ENCODE measurements around a stretch of chr6.

- PRO-cap, result no peak
Measured at GRCh38 chr6:134079976-134080686, 27.7 kb upstream of the SLC2A12 start.

GRCh38 chr6:134162632-134163489, 110.4 kb upstream of the SLC2A12 start:
- PRO-cap, result no peak

DNA sequence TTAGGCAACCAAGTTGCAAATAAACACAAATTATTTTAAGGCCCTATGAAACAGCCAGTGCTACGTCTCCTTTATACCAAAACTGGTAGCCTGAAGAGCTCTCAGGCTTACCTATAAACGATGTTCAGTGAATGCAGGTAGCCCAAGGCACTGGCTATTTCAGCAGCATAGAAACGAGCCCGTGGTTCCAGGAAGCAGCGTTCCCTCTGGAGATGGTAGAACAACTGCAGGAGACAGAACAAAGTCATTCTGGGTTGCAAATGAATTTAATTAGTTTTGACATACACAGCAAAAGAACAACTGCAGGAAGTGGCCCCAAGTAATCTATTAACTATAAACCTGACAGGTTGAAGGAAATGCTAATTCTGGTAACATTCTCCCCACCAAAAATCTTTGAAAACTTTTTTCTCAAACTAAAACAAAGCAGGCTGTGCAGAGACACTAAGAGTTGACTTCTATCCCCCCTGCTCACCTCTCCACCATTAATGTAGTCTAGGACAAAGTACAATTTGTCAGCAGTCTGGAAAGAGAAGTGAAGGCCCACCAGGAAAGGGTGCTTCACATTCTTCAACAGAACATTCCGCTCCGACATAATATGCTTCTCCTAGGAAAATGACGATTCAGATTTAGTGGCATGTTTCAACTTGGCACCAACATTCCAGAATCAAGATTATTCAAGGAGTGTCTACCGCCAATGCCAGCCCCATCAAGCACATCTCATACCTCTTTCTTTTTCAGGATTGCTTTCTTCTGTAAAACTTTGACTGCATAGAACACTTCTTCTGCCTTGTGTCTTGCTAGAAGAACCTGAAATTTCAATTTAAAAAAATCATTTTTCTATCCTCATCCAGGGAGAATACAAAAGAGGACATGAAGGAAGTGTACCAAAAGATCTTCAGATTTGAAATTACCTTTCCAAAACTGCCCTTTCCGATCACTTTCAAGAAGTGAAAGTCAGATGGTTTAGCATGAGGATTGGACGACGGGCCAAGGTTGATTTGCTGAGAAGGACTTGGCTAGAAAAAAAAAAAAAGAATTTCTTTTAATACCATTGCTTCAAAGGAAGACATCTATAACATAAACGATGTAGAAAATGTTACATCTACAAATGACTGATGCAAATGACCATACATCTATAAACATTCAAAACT, 120.5 kb upstream of the SLC2A12 start:
- PRO-cap, result no peak

- PRO-cap, result bidirectional peak, plus-strand start at chr6:134175029, minus-strand start at chr6:134174861
Measured at GRCh38 chr6:134174934-134175402, 122.5 kb upstream of the SLC2A12 start.

DNA sequence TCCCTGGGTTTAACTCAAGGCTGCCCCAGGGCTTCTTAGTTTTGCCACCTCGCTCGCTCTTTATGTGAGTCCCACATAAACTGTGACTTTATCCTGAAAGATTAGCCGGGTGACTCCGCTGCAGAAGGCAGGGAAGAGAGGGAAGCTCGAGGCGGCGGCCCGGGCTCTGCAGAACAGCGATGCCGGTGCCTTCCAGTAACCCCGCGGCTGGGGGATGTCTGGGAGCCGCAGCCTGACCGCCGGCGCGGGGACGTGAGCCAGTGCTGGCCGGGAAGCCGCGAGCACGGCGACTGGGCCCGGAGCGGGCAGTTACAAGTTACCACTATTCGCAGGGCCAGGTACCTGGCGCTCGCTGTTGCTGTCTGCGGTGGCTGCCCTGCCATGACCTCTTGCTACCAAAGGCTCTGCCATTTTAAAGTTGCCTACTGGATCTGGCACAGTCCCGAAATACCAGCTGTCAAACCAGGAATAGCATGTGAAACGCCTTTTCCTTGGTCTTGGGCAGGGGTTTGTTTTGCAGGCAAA, 123.9 kb upstream of the SLC2A12 start:
- PRO-cap, result no peak

GRCh38 chr6:134249932-134250500, 67.9 kb downstream of the SGK1 start:
- PRO-cap, result no peak

DNA sequence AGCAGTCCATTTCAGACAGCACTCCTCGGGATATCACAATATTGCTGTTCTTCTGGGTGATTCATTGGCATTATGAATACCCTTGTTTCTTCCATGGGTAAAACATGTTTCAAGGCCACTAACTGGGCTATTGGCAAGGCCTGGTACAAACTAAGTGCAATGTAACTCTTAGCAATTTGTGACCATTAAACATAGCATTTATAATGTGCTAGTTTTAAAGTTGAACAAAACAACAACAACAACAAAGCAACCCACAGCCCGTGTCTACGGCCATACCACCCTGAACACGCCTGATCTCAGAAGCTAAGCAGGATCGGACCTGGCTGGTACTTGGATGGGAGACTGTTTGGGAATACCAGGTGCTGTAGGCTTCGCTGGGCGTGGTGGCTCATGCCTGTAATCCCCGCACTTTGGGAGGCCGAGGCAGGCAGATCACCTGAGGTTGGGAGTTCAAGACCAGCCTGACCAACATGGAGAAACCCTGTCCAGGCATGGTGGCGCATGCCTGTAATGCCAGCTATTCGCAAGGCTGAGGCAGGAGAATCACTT, 61.1 kb downstream of the SGK1 start:
- PRO-cap, result no peak

DNA sequence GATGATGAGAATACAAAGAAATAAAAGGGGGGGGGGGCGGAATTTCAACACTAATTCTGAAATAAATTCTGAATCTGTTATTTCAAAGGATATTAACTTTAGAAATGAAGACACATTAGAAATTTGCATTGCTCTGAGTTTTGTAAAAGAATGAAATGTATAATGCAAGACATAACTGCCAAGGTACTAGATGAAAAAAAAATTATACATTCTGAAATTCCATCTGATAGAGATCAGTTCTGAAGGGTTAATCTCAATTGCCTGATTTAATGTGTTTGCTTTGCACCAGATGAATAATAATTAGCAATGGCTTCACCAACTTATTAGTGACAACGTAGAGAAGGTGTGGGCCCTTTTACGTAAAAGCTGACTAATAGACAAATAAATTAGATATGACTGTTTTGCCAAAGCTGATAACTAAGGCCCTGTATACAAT, 11.0 kb downstream of the SGK1 start:
- PRO-cap, result no peak

- PRO-cap, result no peak
Measured at GRCh38 chr6:134345689-134346257, 27.9 kb upstream of the SGK1 start.

- PRO-cap, result no peak
Measured at GRCh38 chr6:134399718-134399955, 81.7 kb upstream of the SGK1 start.

- PRO-cap, result no peak
Measured at GRCh38 chr6:134516949-134517744, 199.2 kb upstream of the SGK1 start.

DNA sequence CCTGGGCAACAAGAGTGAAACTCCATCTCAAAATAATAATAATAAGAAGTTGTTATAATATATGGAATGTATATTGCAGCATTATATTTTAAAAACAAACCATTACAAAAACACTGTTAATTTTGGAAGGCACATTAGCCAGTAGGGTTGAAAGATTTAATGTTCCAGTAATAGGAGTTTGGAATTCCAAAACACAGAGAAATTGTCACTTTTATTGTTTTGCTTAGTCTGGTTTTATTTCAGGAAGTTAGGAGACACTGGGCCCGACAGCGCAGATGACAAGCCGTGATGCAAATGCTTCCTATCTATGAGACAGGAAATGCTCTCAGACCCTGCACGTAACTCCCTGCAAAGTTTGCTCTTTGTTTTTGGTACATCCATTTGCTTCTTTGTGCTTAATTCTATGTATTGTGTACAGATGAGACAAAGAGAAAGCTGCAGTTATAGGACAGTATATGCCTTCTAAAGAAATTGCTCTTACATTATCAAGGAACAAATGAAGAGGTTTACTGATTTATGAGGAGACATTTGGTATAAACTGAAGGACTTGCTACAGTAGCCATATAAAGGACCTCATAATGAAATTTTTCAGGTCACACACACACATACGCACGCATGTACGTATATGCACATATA, 201.6 kb upstream of the SGK1 start:
- PRO-cap, result no peak

- PRO-cap, result no peak
Measured at GRCh38 chr6:134630434-134631309, 312.8 kb upstream of the SGK1 start.

DNA sequence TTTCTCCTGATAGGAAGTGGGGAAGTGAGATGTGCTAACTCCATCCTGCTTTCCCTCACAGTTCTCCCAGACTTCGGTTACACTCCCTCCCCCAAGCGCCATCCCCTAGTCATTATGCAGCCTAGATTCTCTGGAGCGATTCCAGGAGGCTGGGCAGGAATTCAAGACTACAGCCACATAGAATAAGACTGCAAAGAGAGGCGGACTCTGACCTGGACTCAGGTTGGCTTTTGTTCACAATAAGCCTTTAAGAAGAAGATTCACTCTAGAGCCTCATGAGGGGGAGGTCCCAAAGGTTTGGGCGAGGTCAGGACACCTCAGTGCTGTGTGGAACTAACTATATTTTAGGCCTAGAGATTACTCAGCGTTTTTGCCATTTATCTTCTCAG, 271.3 kb downstream of the ALDH8A1 start:
- PRO-cap, result no peak

- PRO-cap, result no peak
Measured at GRCh38 chr6:134821838-134822603, 127.9 kb downstream of the ALDH8A1 start.

- PRO-cap, result no peak
Measured at GRCh38 chr6:134851668-134852062, 98.2 kb downstream of the ALDH8A1 start.

DNA sequence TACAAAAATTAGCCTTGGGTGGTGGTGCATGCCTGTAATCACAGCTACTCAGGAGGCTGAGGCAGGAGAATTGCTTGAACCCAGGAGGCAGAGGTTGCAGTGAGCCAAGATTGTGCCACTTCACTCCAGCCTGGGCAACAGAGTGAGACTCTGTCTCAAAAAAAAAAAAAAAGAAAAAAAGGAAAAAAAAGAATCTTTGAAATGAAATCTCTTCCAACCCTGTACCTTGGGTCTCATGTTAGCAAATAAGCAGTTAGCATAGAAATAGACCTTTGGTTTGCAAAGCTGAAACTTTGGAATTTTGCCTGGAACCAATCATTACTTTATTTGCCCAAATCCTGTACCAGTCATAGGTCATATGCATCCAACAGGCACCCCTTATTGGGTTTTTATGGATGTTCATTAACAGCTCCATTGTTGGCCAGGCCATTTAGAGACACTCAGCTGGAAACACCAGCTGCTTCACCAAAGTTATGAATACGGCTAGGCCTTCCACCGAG, 53.1 kb downstream of the ALDH8A1 start:
- PRO-cap, result no peak

- PRO-cap, result no peak
Measured at GRCh38 chr6:134948529-134949135, 1.3 kb downstream of the ALDH8A1 start.

GRCh38 chr6:135084491-135084933, 29.9 kb upstream of the HBS1L start:
- PRO-cap, result no peak

GRCh38 chr6:135251332-135251864, 70.3 kb downstream of the MYB start:
- PRO-cap, result no peak